Cardiac atrium fibroblast (primary cell): ENCODE data around the genes TRANK1 and SLC22A13.

DNA sequence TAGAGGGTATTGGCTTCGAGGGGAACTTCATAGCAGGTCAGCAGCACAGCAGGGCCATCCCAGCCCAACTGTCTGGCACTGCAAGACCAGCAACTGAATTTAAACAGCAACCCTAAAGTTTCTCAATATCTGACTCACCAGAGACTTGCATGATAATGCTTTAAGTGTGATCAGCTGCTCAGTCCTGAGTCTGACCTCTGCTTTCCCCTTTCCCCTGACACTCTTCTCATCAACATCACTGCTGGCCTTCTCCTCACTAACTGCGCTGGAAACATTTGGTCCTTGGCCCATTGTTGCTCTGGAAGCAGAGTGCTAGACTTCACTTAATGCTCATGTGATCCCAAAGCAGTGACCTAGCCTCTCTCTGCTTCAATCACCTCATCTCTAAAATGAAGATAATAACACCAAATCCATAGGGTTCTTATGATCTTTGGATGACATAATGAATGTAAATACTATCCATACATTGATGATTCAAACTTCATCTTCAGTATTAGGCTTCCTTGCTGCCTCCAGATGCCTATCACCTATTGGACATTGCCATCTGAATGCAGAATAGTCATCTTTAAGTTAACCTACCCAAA lies 114.6 kb downstream of the STAC start:
- RAMPAGE, long total RNA, result no peak

GRCh38 chr3:36944583-36945480 lies at the start of gene TRANK1:
TSS of gene TRANK1 (minus strand) at chr3:36945054.
- RAMPAGE, long total RNA, result no peak

DNA sequence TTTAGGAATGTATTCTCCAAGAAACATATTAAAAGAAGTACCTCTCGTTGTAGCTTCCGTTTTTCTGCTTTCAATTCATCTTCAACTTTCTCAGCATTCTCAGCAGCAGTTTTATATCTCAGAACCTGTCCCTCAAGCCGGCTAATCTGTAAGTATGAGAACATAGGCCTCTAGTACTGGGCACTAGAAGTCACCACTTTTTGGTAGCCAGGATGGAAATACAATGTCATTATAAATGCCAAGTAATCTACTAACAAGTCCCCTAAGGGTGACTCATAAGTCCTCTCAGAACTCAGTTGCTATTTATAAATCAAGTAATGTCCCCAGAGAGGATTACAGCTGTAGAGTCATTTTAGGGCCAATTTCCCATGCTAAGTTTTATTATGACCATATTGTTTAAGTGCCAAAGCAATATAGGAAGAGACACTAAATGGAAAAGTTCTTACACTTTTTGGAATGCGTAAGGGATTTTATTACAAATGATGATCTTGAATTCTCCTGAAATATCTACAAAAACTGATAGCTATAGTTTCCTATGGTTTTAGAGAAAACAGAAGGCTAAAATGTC lies 61.1 kb downstream of the MLH1 start:
- RAMPAGE, long total RNA, result no peak

DNA sequence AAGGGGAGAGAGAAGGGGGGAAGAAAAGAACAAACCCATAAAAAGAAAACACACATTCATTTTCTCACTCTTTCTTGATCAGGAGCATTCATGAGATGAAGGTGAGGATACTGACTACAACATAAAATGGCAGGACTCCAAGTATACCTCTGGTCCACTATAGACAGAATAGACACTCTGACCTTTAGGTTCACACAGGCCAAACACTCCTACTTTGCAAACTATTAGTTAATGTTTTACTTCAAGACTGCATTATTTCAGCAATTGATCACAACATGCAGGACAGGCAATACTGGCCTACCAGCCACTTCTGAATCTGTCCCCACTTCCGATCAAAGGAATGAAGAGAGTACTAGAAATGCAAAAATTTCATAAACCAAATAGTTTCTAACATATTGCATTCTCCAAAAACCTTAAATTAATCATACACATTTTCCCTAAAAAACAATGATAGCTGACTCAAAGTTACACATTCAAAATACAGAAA lies 47.0 kb downstream of the LRRFIP2 start:
- RAMPAGE, long total RNA, result no peak

- RAMPAGE, long total RNA, result no peak
These were observed 43.1 kb downstream of the LRRFIP2 start for GRCh38 chr3:37131107-37131791.

DNA sequence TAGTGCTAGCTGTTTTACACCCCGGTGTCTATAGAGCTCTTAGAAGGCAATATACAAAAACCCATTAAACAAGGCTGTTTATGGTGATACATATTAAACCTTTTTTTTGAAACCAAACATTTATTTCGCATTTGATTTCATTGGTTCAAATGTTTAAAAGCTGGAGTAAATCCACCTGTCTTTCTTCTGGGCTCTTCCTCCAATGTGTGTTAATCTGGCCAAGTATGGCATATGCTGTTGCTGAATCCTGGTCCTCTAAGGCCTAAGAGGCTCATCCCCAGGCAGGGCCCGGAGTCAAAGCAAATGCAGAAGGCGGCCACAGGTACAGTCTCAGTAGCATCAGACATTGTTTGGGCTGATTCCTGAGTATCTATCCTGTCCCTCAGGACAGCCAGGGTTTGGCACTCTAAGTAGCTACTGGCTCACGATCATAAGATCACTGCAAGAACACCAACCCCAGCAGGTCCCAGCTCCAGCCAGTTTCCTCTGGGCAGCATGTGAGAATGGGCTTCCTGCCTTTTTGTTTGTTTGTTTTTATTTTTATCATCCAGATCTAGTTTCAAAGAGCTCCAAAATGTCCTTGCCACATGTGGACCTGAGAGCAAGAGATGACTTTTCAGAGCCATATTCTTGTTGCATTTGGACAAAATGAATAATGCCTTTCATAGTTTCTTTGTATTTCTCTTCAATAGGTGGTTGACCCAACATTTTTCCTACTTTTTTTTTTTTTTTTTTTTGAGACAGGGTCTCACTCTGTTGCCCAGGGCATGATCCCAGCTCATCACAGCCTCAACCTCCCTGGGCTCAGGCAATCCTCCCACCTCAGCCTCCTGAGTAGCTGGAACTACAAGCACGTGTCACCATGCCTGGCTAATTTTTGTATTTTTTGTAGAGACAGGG lies 32.7 kb downstream of the LRRFIP2 start:
- RAMPAGE, long total RNA, result no peak

DNA sequence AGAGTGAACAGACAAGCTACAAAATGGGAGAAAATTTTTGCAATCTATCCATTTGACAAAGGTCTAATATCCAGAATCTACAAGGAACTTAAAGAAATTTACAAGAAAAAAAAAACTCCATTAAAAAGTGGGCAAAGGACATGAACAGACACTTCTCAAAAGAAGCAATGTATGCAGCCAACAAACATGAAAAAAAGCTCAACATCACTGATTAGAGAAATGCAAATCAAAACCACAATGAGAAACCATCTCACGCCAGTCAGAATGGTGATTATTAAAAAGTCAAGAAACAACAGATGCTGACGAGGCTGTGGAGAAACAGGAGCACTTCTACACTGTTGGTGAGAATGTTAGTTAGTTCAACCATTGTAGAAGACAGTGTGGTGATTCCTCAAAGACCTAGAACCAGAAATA lies 27.5 kb downstream of the LRRFIP2 start:
- RAMPAGE, long total RNA, result no peak

GRCh38 chr3:37233528-37233950 lies 9.5 kb upstream of the GOLGA4 start:
- RAMPAGE, long total RNA, result no peak

DNA sequence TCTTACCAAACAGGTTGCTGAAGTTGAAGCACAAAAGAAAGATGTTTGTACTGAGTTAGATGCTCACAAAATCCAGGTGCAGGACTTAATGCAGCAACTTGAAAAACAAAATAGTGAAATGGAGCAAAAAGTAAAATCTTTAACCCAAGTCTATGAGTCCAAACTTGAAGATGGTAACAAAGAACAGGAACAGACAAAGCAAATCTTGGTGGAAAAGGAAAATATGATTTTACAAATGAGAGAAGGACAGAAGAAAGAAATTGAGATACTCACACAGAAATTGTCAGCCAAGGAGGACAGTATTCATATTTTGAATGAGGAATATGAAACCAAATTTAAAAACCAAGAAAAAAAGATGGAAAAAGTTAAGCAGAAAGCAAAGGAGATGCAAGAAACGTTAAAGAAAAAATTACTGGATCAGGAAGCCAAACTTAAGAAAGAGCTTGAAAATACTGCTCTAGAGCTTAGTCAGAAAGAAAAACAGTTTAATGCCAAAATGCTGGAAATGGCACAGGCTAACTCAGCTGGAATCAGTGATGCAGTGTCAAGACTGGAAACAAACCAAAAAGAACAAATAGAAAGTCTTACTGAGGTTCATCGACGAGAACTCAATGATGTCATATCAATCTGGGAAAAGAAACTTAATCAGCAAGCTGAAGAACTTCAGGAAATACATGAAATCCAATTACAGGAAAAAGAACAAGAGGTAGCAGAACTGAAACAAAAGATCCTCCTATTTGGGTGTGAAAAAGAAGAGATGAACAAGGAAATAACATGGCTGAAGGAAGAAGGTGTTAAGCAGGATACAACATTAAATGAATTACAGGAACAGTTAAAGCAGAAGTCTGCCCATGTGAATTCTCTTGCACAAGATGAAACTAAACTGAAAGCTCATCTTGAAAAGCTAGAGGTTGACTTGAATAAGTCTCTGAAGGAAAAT lies 81.6 kb downstream of the GOLGA4 start:
- RAMPAGE, long total RNA, result no peak

DNA sequence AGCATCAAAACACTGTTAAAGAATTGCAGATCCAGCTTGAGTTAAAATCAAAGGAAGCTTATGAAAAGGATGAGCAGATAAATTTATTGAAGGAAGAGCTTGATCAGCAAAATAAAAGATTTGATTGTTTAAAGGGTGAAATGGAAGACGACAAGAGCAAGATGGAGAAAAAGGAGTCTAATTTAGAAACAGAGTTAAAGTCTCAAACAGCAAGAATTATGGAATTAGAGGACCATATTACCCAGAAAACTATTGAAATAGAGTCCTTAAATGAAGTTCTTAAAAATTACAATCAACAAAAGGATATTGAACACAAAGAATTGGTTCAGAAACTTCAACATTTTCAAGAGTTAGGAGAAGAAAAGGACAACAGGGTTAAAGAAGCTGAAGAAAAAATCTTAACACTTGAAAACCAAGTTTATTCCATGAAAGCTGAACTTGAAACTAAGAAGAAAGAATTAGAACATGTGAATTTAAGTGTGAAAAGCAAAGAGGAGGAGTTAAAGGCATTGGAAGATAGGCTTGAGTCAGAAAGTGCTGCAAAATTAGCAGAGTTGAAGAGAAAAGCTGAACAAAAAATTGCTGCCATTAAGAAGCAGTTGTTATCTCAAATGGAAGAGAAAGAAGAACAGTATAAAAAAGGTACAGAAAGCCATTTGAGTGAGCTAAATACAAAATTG lies 83.3 kb downstream of the GOLGA4 start:
- RAMPAGE, long total RNA, result no peak

GRCh38 chr3:37455948-37456834 lies 4.2 kb downstream of the ITGA9 start:
- RAMPAGE, long total RNA, result no peak

- RAMPAGE, long total RNA, result no peak
These were observed 93.7 kb downstream of the ITGA9 start for GRCh38 chr3:37545586-37546014.

- RAMPAGE, long total RNA, result no peak
These were observed 2.3 kb downstream of the CTDSPL start for GRCh38 chr3:37863985-37864296.

GRCh38 chr3:38265364-38266042 lies at the start of gene SLC22A13:
TSS of gene SLC22A13 (plus strand) at chr3:38265812.
- RAMPAGE, long total RNA, result no peak

DNA sequence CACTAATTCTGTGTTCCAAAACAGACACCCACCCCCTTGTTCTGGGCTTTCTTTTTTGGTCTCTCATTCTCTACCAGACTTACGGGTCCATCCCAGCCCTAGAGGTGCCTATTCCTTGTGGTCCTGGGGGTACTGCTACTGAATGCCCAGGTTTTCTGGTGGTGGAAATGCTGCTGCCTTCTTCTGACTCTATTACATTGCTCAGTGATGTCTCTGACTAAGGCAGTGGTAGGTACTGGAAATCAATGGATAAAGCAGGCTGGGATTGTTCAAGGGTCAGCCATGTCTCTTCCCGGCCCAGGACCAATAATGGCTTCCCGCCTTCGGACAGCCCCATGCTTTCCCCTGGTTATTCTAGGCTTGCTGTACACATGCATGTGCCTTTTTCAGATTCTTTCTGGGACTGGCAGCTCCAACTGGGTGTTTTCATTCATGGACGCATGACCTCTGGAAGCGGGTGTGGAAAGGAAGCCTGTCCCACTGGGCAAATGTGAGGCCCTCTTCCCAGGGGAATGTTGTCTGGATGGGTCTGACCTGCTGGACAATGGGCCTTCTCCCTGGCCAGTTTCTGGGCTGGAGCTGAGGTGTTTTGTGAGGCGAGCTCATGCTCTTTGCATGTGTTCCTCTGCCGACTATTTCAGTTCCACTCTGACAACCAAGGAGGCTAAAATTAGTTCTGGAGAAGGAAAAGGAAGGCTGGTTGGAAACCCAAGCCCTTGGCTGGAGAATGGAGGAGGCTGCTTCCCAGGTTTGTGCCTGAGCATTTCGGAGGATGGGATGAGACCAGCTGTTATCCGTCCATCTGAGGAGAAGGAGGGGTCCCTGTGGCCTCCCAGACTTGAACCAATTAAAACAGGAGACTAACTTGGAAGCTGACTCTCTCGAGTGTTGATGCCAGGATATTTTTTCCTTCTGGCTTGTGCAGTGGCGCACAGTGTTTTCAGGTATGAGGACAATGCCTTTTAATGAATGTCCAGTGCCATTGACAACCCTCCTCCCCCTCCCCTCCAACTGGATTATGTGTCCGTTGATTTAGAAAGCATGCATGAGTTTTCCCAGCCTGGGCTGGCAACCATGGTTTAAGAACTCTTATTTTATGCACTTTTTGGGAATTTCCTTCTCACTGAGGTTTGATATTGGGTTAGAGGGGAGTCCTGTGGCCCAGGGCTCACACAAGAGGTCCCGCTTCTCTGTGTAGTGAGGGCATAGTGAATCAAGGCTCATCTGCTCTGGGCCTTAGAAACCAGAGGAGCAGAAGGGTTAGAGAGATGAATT lies 7.0 kb downstream of the ACVR2B start:
- RAMPAGE, long total RNA, result no peak

DNA sequence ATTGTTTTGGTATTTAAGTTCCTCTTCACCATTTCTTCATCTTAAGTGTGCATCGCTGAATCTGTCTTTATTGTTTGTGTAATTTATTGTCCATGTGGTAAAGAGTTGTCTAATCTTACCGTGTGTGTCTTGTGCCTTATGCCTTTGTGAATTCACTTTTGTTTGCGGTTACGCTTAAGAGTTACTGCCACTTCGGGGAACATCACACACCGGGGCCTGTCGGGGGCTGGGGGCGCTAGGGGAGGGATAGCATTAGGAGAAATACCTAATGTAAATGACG lies 773 bp downstream of the WDR48 start:
- RAMPAGE, long total RNA, result no peak

GRCh38 chr3:39106109-39106449 lies 1.3 kb downstream of the GORASP1 start:
- RAMPAGE, long total RNA, result no peak

DNA sequence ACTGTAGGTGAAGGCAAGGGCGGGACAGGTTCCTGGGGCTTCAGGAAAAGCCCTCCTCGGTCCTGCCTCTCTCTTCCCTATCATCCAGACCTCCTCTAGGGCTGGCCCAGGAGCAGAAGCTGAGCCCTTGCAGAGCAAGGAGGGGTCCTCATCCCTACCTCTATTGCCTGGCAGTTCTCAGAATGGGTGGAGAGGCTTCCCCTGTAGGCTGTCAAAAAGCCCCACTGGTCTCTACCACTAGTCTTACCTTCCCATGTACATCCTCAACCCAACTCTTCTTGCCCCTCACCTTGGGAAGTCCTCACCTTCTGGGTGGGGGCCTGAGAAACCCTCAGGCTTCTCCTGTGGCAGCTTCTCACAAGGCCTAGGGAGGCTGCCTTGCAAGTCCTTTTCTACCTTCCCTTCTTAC lies 18.8 kb downstream of the CSRNP1 start:
- RAMPAGE, long total RNA, result no peak

DNA sequence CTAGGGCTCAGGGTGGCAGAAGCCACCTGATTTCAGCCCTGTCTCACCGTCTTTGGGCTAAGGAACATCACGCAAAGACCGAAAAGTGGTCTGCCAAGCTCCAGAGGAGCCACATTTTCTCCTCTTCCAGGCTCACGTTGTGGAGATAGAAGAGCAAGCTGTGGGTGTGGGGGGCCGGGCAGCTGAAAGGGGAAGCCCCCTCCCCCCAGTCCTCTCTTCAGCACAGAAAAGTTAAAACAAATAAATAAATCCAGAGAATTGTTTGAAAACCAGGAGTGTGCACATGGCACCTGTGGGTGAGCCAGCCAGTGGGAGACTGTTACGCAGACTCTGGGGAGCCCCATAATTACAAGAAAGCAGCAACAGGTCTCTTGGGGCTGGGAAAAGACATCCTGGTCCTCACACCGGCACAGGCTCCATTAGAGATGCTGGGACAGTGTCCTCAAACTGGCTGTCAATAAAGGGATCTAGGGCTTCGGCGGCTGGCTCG lies 10.7 kb downstream of the CSRNP1 start:
- RAMPAGE, long total RNA, result no peak

DNA sequence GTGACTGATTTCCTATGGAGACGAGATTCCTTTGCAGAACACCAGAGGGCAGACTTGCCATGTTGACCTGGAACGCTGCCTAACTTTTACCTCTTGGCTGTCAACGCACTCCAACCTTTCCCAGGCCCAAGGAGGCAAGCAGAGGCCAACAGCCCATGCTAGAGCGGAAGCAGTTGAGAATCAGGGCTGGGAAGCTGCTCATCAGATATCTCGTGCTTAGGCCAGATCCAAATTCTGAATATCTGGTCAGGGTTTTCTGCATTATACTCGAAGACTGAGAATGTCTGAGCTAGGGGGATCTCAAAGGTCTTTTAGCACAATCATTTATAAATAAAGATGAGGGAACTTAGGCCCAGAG lies 2.5 kb downstream of the XIRP1 start:
- RAMPAGE, long total RNA, result no peak